H9 (cell line): ENCODE measurements around the gene MED26.

DNA sequence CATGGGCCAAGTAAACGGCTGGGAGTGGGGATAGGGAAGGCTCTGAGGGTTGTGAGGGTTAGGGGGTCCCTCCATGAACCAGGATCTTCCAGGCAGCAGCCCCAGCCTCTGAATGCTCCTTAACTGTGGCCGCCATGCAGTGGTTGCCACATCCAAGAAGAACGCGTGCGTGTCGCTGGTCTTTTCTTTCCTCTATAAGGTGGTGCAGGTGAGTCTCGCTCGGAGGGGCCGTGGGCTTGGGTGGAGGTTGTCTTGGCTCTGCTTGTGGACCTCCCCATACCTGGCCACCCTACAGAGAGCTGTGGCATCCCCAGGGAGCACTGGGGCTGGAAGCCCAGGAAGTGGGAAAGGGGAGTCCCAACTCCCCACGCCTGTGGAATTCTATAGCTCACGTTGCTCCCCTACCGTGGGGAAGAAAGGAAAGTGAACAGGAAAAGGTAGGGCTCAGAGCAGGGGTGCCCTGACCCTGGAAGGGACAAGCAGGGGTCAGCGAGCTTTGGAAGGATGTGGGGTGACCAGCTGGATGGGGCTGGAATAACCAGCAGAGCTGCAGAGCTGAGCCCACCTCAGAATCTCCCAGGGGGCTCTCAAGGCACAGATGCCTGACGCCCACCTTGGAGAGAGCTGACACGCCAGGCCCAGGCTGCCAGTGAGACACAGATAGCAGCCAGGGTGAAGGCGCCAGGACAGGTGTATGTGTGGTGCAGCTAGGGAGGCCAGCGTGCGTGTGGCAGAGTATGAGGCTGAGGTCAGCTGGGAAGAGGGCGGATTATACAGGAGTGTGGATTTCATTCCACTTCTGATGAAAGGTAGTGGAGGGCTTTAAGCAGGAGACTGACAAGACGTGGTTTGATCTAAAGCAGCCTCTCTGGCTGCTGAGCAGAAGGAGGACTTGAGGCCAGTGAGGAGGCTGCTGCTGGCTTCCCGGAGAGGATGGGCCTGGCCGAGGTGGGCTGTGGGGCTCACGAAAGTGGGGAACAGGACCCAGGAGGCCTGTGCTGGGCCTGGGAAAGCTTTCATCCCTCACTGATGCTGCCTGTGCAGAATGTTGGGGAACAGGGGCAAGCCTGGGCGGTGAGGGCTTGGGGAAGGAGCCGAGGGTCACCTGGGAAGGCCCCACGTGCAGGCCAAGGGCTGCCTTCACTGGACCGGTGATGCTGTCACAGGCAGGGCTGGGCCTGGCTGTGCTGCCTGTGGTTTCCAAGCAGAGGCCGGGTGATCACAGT is 8.9 kb downstream of the AP1M1 start:
- PRO-cap, result no peak

- PRO-cap, result no peak
Observed at GRCh38 chr19:16208682-16209196, 11.0 kb downstream of the AP1M1 start.

GRCh38 chr19:16326275-16326829 is 1.7 kb downstream of the KLF2 start:
- PRO-cap, result no peak

DNA sequence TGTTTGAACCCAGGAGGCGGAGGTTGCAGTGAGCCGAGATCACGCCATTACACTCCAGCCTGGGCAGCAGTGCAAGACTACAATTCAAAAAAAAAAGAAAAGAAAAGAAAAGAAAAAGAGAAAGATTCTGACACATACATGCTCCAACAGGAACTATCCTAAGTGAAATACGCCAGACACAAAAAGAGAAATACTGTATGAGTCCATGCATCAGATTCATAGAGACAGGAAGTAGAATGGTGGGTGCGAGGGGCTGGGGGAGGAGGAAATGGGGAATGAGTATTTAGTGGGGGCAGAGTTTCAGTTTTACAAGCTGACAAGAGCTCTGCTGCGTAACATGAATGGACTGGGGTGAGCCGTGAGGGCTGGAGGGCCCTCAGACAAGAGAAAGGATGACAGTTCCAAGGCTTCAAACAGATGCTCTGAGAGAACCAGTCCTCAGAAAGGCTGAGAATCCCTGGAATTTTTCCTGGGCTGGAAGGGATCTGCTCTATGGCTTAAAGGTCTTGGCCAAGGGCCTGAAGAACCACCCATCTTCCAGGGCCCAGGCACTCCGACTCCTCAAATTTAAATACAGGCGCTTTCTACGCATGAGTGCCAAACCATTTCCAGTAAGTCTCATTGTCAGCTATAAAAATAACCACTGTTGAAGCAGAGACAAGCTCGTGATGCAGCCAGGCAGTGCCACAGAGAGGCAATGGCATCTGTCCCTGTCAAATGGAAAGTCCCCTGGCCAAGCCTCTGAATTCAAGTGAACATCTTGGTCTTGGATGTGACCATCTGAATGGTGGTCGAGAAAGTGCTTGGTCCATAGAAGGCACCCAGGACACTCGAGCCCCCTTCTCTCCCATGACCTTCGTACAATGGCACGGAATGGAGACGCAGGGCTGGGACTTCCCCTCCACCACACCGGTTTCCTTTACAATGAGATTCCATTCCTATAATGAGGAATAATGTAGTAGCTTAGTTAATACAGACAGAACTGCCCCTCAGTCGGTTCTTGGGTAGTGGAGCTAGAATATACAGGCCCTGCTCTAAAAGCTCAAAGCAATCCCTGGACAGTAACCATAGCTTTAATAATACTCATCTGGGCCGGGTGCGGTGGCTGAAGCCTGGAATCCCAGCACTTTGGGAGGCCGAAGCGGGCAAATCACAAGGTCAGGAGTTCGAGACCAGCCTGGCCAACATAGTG is 17.6 kb downstream of the KLF2 start:
- PRO-cap, result no peak

- PRO-cap, result no peak
Observed at GRCh38 chr19:16345364-16345836, 20.8 kb downstream of the KLF2 start.

DNA sequence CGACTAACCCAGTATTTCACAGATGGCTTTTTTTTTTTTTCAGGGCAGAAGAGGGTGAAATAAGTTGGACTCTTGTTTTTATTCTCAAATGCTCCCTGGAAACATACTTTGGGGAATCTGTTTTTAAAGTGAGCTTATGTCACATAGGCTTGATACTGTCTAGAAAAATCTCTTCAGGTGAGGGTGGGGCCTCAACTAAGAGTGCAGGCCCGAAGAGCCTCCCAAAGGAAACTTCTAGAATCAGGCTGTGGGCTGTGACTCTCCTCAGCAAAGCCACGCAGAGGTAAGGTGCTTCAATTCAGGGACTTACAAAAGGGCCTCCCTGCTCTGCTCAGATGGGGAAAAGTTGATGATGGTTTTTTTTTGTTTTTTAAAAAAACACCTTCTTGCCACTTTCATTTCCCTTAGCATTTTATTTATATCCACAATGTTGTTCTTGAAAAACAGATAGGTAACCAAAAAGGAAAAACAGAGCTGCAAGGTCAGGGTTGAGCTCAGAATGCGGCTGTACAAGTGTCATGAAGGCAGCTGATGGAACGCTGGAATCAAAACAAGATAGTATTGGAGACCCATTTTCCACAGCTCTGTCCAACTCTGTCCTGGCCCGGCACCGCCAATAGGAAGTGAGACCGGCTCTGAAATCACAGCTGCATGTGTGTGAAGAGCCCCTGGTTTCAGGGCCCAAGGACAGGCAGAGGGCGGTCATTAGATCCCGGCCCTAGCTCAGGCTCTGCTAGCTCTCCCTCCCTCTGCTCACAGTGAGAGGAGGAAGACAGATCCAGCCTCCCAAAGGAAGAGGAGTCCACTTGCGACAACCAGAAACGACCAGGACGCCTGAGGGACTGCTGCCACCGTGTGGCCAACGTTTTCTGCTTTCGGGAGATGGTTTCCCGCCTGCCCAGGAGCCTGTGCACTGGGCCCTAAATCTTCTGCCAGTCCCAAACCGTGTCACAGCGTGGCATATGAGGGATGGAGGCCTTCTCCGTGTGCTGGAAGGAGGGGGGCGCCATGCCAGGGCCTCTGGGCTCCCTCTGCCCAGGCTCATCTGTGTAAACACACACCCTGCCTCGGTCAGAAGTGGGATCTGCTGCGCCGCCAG is 58.3 kb downstream of the KLF2 start:
- PRO-cap, result no peak

DNA sequence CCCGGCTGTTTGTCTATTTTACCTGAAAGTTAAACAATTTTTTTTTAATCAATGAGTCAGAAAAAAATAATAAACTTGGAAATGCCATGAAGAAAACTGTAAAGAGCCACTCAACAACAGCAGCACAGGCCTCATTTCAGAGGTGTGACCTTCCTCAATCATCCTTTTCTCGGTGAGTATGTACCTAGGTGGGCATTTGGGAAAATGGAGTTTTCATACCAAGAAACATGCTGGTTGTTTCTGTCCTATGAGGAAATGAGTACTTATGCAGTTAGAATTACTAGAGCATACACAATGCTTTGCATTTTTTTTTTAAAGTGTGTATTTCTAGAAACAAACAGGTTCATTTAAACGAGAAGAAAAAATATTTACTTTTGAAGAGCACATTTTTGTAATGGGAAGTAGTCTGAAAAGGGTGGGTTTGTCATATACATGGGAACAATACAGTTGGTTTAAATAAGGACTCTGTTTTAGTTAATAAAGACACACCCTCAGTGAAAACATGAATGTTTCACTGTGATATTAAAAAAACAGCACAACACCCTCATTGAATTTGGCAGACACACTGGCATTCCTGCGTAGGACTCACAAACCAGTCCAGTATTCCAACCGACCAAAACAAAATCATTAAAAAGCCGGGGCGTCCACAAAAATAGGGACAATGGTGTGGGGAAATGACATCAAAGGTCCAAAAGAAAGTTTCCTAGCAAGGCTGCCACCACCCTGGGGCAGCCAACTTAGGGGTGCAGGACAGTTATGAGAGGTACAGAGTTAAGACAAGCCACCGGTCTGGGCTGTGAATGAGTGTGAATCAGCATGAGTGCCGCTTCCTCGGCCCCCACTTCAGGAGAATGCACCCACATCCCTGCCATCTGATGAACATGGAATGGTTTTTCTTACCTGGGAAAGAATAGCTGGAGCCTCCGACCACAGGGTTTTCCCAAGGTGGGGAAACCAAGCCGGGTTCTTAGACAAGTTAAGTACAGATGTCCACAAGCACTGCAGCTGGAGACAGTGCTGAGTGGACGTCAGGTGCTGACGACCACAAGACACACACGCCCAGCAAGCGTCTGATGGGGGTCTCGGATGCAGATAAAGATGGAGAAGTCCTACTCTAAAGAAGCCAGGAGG is 73.1 kb downstream of the KLF2 start:
- PRO-cap, result no peak

GRCh38 chr19:16398728-16399193 is 73.0 kb downstream of the EPS15L1 start:
- PRO-cap, result no peak

GRCh38 chr19:16519002-16519469 is 22.8 kb downstream of the C19orf44 start:
- PRO-cap, result no peak

GRCh38 chr19:16531566-16531805 is 10.8 kb downstream of the CHERP start:
- PRO-cap, result no peak

DNA sequence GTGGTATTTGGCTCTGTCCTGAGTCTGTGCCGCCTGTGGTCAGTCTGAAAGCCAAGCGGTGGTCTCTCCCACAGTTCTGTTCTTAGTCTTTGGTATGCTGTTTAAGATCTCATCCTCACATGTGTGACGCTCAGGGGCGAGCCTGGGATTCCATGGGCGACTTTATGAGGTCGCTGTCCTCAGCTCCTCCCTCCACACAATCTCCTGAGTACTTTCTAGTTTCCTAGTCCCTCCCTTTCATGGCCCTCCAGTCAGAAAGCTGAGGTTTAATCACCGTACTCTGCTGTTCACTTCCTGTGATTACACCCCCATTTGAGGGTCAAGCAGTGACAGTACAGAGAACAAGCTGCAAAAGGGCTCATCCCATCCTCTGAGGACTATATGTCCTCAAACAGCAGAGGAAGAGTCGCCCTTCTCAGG is 12.2 kb downstream of the SLC35E1 start:
- PRO-cap, result no peak

DNA sequence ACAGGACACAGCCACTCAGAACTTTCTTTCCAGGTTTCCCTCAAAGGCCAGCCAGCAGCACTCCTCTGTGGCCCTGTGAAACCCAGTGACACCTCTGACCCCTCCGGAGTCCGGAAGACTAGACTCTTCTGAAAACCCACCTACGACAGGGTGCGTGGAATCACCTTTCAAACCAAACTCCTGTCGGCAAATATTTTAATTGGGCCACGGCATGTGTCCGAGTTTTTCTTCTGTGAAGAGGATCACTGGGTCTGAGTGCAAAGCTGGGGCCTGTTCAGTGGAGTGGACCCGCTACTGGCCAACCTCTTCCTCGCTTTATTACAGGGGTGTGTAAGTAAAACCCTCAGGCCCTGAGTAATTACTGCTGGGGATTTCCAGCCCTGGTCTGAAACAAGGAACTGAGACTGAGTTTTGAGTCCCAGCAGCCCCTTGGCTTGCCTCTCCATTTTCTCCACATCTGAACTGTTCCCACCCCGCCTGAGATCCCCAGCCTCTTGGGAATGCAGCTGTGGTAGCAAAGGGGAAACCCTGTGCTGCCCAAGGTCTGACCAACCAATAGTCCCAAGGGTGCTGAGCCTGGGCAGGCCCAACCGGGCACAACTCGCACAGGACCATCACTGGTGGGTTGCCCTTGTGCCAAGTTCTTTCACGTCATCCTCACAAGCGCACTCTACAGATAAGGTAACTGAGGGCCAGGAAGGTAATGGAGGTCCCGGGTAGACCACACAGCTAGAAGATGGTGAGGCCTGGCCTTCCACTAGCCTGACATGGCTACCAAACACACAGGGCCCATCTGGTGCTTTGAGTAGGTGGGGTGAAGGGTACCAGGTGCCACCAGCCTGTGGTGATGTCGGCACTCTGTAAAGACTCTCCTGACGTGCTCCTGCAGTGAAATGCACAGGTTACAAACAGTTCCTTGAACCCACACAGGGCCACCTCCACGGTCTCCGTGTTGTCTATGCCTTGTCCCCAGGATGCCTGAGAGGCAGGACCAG is 13.7 kb upstream of the SLC35E1 start:
- PRO-cap, result no peak

DNA sequence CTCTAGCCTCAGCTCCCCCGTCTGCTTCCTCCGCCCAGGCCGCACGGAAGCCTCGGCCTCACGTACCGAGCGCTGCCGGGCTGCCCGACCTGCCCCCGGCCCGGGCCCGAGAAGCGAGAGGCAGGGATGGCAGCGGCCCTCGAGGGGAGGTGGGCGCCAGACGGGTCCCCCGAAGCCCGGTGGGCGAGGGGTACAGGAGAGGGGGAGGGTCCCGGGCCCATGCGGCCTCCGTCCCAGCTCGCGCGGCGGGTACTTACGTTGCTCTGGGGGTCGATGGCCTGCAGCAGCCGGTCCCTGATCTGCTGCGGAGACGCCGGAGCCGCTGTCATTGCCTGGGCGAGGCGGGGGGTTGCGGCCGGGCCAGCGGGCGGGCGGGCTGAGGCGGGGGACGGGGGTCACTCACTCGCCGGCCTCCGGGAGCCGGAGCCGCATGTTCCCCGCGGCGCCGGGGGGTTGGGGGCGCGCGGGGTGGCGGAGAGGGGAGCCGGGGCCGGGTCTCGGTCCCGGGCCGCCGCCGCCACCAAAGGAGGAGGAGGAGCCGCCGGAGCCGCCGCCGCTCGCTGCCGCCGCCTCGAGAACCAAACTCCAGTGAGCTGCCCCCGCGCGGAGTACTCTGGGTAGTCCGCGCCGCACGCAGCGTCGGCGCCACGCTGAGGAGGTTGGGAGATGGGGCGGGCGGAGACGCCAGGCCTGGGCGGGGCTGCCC is at the start of gene MED26:
Gene MED26 (minus strand): TSS at position 590 of the 706 bp plus-strand sequence.
- PRO-cap, result bidirectional peak, plus-strand start outside the sequence, minus-strand start at position 590 of the sequence

- PRO-cap, result no peak
Observed at GRCh38 chr19:16890951-16891902, 2.4 kb downstream of the F2RL3 start.

DNA sequence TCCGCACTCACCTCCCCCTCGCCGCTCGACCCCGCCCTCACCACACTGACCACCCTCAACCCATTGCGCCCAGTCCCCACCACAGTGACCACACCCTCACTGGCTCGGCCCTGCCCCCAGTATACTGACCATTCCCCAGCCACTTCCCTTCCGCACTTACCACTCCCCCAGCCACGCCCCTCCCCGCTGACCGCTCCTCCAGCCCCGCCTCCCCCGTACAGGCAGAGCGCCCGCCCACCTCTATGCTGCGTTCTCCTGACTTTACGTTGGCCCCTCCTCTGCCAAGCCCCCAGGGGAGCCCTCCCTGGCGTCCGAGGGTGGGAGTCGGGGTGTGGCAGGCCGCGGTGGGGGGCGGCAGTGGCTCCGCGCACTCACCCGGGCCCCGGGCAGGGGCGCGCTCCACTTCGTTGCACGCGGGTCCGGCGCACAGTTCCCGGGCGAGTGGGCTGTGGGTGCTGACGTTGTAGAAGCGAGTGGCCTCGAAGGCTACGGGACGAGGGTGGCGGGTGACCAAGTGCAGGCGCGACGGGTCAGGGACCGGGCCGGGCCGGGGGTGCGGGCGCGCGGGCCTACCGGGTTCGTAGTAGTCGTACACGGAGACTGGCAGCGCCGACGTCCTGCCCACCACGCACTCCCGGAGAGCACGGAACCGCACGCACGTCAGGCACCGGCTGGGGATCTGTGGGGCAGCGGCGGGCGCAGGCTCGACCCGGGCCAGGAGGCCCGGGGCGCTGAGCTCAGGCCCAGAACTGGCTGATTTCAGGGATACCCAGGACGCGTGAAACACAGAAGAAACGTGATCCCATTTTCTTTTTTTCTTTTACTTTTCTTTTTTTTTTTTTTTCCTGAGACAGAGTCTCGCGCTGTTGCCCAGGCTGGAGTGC is 8.8 kb downstream of the F2RL3 start:
- PRO-cap, result no peak

- PRO-cap, result no peak
Observed at GRCh38 chr19:17067551-17067857, 7.7 kb downstream of the HAUS8 start.

GRCh38 chr19:17074265-17074897 is 871 bp downstream of the HAUS8 start:
- PRO-cap, result bidirectional peak, plus-strand start at chr19:17074706, minus-strand start at chr19:17074467

- PRO-cap, result no peak
Observed at GRCh38 chr19:17145855-17146672, 69.1 kb upstream of the USE1 start.

DNA sequence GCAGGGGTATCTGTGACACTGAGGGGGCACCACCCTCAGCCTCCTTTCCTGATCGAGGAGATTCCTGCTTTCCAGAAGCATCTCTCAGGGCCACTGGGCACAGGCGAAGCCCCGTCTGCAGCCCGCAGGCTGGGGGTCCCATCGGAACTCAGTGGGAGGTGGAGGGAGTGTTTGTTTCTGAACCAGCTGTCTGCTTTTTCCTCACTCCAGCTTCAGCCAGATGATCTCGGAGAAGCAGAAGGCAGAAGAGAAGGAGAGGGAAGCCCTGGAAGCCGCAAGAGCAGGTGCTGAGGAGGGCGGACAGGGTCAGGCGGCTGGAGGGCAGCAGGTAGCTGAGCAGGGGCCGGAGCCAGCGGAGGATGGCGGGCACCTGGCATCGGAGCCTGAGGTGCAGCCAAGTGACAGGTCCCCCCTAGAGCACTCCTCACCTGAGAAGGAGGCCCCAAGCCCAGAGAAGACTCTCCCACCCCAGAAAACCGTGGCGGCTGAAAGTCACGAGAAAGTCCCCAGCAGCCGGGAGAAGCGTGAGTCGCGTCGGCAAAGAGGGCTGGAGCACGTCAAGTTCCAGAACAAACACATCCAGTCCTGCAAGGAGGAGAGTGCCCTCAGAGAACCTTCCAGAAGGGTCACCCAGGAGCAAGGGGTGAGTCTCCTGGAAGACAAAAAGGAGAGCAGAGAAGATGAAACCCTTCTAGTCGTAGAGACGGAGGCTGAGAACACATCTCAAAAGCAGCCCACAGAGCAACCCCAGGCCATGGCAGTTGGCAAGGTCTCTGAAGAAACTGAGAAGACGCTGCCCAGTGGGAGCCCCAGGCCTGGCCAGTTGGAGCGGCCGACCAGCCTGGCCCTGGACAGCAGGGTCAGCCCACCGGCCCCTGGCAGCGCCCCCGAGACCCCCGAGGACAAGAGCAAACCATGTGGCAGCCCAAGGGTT is 20.5 kb upstream of the USE1 start:
- PRO-cap, result no peak

DNA sequence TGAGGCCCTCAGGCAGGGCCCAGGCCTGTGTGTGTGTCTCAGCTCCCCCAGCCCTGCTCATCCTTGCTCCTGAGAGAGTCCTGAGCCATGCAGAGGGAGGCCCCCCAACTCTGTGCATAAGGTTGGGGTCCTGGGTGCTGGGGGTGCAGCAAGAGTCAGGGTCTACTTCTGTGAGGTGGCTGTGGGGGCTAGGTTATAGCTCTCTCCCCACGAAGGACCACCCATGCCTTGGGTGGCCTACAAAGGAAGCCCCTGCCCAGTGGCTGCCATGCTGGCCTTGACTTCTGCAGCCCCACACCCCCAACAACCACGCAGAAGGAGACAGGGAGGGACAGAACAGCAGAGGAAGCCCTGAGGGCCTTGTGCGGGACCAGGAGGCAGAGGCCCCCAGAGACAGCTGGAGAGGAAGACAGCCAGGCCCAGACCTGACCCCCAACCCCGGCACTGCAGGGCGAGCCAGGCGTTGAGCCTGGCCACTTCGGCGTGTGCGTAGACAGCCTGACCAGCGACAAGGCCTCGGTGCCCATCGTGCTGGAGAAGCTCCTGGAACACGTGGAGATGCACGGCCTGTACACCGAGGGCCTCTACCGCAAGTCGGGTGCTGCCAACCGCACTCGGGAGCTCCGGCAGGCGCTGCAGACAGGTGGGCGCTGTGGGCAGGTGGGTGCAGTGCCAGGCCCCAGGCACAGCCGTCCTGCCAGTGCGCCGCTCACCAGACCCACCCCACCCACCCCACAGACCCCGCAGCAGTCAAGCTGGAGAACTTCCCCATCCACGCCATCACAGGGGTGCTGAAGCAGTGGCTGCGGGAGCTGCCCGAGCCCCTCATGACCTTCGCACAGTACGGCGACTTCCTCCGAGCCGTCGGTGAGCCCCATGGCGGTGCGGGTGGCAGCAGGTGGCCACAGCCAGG is 9.4 kb upstream of the USE1 start:
- PRO-cap, result no peak